Hair follicular keratinocyte (primary cell): ENCODE measurements around the genes BEX3, ZCCHC18, RADX and VSIG1.

- RAMPAGE, long total RNA, result no peak
These were observed 836 bp downstream of the BEX2 start for GRCh38 chrX:103309623-103310685.

DNA sequence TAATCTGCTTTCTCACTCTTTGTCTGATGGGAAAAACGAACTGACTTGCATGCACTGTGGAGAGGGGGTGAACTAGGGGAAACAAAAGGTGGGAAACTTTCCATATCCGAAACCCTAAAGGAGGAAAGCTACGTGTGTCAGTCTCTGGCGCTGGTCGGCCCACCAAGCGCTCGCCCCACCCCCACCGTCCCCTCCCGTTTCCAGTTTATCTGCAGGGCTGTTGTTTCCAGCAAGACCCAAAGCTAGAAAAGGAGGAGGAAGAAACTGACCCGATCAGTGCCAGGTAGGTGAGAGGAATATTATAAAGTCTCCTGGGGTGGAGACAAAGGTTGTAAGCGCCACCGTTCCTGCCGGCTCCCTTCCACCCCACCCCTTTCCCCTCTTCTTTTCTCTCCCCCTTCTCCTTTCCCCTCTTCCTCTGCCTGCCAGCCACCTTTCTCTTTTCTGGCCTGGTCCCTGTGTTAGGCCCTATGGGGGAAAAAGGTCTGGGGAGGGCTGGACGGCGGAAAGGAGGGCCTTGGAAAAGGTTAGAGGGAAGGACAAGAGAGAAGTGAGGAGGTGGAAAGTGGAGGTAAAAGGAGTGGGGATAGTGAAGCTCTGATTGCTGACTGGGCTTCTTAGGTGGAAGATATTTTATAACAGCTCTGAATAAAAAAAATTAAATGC, 706 bp downstream of the TCEAL9 start:
- RAMPAGE, long total RNA, result no peak

DNA sequence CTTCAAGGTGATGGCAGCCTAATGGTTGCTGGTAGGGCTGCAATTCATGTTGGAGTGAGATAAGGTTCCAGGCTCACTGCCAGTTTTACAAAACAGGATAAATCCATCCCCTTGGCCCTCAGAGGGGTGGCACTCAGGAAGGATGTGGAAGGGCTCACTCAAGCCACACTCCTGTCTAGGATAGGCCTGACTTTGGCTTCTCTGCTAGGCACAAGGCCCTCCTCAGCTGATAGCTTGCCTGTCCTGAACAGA, 3.8 kb downstream of the TCEAL9 start:
- RAMPAGE, long total RNA, result no peak

GRCh38 chrX:103375923-103376698, at the start of gene BEX3:
TSS of gene BEX3 (plus strand) at chrX:103376538.
- RAMPAGE, long total RNA, result start-site peak on the plus strand at chrX:103376501-103376585, 1,254 and 210 reads in 2 replicates

DNA sequence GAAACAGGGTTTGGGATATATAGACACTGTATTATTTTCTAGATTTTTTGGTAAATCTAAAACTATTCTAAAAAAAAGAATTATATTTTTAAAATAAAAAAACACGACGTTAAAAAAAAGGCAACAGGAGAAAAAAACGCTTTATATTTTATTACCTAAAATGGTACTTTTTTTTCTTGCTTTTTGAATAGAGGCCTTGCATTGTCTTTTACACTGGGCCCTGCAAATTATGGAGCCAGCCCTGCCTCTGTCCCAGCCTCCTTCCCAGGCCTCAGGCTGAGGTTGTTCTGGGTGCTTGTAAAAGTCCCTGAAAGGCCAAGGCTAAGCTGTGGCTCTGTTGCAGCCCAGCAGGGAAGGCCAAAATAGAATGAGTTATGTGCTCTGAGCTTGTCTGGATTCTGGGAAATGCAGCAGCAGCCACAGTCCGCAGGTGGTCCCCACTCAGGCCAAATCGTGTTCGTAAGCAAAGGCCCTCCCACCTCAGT, 4.8 kb upstream of the TCEAL1 start:
- RAMPAGE, long total RNA, result no peak

DNA sequence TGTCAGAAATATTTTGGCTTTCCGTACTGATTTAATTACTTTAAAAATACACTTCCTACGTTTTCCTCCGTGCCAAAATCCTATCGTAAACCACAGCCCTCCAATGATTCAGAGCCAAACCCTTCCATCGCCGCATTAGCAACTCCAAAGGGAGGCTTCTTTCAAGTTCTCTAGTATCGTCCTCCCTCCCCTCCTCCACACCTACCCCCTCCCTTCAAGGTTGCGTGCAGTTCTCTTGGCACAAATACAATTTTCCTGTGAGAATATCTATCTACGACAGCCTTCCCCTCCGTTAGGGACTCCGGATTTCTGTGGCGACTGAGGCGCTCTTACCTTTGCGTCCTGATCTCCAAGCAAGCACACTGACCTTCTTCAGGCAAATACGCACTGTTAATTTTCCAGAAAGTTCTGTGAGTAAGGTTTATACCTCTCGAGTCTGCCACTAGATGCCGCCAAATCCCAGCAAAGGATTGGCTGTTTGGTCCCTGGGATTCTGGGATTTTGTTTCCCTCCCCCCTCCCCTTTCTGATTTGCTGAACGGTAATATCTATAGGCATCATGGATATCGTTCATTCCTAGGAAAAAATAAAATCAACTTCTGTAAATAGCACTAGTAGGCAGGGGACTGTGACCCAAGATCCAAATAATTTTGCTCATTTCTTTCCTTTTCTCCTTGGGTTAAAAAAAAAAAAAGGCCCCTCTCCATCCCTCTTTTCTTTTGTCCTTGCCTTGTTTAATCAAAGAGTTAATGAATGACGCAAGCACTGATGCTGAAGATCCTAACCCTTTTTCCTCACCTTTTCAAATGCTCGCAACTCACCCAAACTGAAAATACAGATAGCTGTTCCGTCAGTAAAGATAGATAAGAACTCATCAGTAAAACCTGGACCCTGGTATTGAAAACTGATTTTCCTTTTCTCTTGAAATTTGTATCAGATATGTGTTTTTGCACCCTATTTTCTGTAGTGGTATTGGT, 1.4 kb upstream of the MORF4L2 start:
- RAMPAGE, long total RNA, result no peak

DNA sequence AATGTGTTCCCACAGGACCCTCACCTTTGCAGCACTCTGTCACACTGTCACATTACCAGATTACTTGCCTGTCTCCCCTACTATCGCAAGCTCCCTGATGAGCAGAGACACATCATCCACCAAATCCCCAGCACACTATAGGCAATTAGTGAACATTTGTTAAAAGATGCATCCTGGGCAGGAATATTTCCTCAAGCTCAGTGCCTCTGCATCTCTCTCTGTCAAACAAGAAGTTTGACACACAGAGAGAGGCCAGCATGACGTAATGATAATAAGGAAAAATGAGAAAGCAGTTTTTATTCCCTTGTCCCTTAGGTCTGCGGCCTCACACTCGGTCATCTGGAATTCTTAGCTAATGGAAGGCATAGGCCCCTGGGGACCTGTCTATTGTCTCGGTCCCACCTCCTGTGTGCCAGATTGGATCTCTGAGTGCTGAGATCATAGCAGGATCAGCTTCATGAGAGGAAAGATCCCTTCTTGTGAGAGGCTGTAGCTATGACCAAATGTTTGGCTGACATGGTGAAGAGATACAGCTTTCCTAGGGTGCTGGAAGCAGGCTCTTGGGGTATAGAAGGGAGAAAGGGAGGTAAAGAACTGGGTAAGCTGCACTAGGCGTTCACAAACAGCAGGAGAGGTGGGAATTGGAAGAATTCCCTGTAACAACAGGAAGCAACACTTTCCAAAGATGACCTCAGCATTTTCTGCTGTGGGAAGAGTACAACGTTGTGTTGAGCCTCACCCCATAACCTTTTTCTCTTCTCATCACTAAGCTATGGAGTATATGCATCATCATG, 20.1 kb downstream of the TMEM31 start:
- RAMPAGE, long total RNA, result no peak

DNA sequence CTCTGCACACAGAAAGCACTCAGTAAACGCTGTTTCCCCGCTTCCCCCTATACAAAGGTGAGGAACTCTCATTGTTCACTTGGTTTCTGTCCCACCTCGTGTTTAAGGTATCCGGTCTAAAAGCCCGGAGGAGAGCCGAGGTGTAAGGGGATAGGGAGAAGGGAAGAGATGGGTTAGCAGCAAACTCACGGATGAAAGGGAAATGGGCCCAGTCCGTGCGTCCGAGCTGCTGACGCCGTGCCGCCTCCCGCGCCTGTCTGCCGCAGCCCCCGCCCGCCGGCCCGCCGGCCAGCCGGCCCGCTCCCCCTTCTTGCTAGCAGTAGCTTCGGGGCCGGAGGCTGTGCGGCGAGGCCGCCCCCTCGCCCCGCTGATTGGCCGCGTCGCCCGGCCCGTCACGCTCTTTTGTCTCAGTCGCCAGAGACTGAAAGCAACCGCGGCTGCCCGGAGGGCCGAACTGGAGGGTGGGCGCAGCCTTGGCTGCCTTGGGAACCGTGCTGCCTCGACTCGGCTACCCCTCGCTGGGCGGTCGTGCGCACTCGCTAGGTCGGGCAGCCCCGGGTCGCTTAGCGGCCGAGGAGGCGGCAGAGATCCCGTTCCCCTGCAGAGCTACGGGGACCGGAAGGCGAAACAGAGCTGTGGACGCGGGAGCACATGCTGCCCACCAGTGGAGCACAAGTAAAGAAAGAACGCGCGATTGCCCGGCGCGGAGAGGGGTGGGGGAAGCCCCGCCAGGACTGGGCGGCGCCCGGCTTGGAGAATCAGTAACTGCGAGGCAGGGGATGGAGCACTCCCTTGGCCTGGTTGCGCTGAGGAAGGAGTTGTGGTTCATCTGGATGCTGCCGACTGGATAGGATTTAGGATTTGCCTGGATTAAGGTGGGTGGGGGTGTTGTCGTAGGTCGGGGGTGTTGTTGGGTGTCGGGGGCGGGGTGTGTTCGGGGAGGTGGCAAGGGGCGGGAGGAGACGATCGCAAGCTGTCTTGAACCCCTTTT, at the start of gene ZCCHC18:
TSS of gene ZCCHC18 (plus strand) at position 397 of the 991 bp plus-strand sequence.
- RAMPAGE, long total RNA, result no peak

DNA sequence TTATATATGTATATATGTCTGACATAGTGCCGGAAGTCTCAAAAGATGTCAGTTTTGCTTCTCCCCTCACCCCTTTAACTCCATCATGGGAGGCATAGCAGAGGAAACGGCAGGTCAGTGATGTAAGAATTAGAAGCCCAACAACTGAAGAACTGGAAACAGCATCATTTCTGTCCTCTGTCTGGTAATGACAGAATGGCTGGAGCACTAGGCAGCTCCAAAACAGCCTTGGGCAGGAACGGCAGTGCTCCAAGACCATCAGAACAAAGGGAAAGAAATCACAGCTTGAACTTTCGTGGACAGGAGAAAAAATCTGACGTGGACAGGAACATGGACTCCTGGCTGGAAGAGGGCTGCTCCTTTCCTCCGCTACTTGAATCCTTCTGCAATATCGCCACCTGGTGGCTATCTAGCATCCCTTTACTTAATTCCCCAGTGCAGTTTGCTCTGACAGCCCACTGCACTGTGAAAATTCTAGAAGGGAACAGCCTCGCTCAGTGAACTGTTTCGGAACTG, 20.5 kb downstream of the SLC25A53 start:
- RAMPAGE, long total RNA, result no peak

DNA sequence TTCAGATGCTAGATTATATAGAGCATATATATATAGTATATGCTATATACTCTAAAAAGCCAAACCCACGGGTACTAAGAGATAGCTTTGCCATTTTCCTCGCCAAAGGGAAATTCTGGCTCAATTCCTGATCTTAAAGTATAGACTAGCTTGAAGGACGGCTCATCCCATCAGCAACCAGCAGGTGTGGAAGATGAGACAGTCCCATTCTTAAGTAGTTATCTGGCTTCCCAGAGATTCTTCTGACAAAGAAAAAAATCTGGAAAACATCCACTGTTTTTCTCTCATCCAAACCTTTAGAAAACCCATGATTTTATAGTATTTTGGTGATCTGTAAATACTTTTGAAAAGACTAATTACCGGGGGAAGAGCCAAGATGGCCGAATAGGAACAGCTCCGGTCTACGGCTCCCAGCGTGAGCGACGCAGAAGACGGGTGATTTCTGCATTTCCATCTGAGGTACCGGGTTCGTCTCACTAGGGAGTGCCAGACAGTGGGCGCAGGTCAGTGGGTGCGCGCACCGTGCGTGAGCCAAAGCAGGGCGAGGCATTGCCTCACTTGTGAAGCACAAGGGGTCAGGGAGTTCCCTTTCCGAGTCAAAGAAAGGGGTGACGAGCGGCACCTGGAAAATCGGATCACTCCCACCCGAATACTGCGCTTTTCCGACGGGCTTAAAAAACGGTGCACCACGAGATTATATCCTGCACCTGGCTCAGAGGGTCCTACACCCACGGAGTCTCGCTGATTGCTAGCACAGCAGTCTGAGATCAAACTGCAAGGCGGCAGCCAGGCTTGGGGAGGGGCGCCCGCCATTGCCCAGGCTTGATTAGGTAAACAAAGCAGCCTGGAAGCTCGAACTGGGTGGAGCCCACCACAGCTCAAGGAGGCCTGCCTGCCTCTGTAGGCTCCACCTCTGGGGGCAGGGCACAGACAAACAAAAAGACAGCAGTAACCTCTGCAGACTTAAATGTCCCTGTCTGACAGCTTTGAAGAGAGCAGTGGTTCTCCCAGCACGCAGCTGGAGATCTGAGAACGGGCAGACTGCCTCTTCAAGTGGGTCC, 25.5 kb upstream of the NRK start:
- RAMPAGE, long total RNA, result no peak

GRCh38 chrX:106611620-106612157, at the start of gene RADX:
TSS of gene RADX (plus strand) at chrX:106611978.
- RAMPAGE, long total RNA, result no peak

DNA sequence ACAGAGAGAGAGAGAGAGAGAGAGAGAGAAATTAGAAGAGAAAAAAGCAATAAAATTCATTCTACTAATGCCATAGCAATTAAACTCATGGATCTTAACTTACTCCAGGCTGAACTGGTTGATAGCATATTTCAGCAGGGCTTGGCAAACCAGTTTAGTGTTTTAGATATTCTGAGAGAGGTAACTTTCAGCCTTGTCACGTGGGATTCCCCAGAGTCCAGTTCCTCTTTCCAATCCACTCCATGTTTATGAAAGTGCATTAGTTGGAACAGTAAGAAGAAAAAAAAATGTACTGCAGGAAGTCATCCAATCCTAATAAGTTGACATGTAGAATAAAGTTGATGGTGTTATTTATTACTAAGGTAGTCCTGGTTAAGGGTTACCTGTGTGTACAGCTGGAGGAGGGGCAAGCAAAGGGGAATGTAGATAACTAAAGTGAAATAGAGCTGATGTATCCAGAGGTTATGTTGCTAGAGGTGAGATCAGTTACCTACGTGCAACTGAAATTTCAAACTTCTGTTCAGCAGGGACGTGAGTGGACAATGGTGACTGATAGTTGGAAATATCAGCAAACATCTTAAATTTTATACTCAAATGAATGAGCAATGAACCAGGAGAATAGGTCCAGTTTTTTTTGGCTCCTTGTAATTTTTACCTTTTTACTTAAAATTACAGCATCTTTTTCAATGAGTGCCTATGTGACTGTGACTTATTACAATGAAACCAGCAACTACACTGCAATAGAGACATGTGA, 32.9 kb upstream of the RNF128 start:
- RAMPAGE, long total RNA, result no peak

- RAMPAGE, long total RNA, result no peak
These were observed 3.3 kb downstream of the RIPPLY1 start for GRCh38 chrX:106899817-106900356.

DNA sequence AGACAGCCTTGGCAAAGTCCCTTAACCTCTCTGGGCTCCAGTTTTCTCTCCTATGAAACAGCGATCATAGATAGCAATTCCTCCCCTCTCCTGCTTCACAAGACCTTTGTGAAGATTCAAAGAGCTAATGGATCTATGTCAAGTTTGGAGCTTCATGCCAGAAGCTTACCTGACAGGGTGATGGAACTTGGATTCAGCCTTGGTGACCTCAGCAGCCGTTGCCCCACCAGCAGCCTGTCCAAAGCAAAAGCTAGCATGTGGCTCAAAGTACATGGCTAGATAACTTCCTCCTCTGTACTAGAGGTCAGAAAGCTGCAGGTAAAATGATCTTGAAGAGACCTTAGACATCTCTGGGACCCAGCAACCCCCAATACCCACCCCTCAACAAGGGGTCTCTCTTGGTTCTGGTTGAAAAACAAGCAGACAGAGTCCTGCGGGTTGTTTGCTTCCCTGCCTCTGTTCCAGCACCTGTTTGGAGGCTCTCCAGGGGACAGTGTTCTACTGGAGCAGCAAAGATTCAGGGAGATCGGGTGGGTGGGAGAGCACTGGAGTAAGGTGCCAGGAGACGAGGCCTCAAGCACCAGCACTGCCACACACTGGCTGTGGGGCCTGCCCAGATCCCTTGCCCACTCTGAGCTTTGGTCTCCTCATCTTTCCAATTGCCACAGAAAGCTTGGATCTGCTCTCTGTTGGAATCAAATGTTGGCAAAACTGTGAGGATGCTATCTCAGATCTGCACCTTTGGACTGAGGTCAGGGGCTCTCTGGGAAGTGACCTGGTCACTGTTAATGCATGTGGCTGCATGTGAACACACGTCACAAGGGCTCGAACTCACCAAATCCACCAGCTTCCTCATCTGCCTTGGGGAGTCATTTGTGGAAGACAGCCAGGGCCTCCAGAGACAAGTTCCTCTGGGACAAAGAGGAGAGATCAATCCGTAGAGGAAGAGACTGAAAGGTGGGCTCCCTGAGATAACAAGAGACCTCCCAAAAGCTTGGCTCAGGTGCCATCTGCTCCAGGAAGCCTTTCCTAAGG, 1.5 kb downstream of the RIPPLY1 start:
- RAMPAGE, long total RNA, result no peak

GRCh38 chrX:106903946-106904227, 746 bp upstream of the RIPPLY1 start:
- RAMPAGE, long total RNA, result no peak

DNA sequence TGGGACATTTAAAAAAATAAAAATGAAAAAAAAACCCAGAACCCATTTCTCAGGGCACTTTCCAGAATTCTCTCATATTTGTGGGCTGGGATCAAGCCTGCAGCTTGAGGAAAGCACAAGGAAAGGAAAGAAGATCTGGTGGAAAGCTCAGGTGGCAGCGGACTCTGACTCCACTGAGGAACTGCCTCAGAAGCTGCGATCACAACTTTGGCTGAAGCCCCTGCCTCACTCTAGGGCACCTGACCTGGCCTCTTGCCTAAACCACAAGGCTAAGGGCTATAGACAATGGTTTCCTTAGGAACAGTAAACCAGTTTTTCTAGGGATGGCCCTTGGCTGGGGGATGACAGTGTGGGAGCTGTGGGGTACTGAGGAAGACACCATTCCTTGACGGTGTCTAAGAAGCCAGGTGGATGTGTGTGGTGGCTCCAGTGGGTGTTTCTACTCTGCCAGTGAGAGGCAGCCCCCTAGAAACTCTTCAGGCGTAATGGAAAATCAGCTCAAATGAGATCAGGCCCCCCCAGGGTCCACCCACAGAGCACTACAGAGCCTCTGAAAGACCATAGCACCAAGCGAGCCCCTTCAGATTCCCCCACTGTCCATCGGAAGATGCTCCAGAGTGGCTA, 9.5 kb downstream of the CLDN2 start:
- RAMPAGE, long total RNA, result no peak

DNA sequence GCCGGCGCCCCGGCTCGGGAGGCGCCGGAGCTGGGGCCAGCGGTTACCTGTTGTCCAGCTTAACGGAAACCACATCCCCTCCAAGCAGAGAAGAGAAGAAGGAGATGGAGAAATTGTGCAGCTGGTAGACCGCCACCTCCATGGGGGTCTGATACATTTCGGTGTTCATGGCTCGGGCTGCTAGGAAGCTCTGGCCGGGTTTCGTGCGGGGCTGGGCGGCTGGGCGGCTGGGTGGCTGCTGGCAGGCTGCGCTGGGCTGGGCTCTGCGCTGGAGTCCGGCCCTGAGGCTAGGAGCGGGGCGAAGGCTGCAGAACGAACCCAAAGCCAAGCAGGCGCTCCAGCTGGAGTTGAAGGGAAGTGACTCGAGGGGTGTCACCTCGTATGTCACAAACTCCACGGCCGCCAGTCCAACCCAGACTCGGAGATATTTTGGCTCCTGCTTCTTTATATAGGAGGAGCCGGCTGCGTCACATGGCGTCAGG, 58.9 kb downstream of the TSC22D3 start:
- RAMPAGE, long total RNA, result no peak

GRCh38 chrX:107772760-107773593, 2.6 kb downstream of the TSC22D3 start:
- RAMPAGE, long total RNA, result no peak

GRCh38 chrX:107877958-107878157, 52.2 kb downstream of the MID2 start:
- RAMPAGE, long total RNA, result no peak

DNA sequence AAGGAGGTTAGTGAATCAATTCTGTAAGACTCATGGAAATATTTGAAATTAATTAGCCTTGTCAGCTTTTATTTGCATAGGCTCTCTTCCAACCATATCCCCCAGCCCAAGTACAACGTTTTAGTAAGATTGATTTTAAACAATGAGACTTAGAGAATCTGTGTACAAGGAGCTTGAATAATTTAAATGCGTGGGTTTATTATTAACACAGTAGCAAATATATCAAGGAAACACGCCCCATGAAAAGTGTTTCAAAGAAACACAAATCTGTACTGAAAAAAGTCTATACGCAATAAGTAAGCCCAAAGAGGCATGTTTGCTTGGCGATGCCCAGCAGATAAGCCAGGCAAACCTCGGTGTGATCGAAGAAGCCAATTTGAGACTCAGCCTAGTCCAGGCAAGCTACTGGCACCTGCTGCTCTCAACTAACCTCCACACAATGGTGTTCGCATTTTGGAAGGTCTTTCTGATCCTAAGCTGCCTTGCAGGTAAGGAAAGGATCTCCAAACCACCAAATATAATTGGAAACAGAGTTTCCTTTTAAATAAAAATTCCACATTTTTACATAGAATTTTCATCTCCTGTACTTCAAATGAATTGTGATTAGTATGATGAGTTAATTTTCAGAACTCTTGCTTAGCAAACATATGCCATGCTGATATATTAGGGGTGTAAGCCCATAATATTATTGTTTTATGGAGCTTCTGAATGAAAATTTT, at the start of gene VSIG1:
TSS of gene VSIG1 (plus strand) at position 374 of the 719 bp plus-strand sequence.
- RAMPAGE, long total RNA, result no peak